Gastroesophageal sphincter (tissue), 4 donors: ENCODE results near the gene SPRED3.

- PRO-cap = no peak
- RAMPAGE, long total RNA, 4 experiments = no peak in any of the 4 experiments
Measured at GRCh38 chr19:38227787-38228387, 3.9 kb upstream of the DPF1 start.

DNA sequence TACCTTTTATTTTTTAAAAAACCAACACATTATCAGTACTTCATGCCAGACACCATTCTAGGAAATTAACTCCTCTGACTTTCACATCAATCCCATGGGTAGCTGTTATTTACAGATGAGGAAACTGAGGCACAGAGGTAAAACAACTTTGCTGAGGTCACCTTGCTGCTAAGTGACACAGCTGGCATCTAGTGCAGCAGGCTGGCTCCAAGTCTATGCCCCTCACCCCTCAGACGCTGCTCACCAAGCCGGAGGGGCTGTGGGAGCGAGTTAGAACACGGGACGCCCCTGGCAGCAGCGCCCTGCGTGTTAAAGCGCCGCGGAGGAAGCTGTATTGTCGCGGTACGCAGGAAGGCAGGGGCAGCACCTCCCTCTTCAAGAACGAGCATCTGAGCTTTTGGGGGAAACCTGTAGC lies 468 bp upstream of the C19orf33 start:
- PRO-cap = no peak
- RAMPAGE, long total RNA, 4 experiments = no peak in any of the 4 experiments

GRCh38 chr19:38333622-38334111 lies 2.0 kb upstream of the CATSPERG start:
- PRO-cap = no peak
- RAMPAGE, long total RNA, 4 experiments = no peak in any of the 4 experiments

GRCh38 chr19:38335487-38335737 lies 218 bp upstream of the CATSPERG start:
- PRO-cap = bidirectional peak, plus-strand start at chr19:38335871, minus-strand start at chr19:38335686
- RAMPAGE, long total RNA, 4 experiments = no peak in any of the 4 experiments

DNA sequence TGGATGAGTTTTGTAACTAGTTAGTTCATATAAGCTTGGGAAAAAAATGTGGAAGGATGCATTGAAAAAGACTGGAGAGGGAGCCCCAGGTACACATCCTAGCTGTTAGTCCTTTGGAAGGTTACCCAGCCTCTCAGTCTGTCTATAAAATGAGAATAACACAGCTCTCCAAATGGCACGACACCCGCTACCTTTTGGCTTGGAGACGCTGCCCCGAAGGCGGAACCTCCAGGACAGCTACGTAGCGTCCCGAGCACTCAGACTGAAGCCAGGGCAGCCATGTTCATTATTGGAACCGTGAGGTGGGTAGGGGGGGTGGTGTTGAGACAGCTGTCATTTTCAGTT lies 204 bp upstream of the PSMD8 start:
- PRO-cap = bidirectional peak, plus-strand start outside the sequence, minus-strand start at position 264 of the sequence
- RAMPAGE, long total RNA, 4 experiments = no peak in any of the 4 experiments

DNA sequence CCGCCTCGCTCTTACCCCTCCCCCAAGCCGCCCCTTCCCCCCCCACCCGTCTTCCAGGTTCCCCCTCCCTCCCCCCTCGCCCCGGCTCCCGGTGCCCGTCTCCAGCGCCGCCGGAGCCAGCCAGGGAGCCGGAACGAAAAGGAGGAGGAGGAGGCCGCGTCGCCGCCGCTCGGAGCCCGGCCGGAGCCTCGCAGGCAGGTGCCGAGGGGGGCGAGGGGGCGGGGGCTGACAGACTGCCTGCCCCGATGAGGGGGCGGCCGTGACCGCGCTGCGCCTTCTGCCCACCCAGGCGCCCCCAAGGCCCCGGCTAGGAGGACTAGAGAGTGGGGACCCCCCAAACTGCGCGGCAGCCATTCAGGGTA lies at the start of gene SPRED3:
Gene SPRED3, plus strand, starts transcription at position 84 of the 362 bp plus-strand sequence.
- PRO-cap = no peak
- RAMPAGE, long total RNA, 4 experiments = no peak in any of the 4 experiments

DNA sequence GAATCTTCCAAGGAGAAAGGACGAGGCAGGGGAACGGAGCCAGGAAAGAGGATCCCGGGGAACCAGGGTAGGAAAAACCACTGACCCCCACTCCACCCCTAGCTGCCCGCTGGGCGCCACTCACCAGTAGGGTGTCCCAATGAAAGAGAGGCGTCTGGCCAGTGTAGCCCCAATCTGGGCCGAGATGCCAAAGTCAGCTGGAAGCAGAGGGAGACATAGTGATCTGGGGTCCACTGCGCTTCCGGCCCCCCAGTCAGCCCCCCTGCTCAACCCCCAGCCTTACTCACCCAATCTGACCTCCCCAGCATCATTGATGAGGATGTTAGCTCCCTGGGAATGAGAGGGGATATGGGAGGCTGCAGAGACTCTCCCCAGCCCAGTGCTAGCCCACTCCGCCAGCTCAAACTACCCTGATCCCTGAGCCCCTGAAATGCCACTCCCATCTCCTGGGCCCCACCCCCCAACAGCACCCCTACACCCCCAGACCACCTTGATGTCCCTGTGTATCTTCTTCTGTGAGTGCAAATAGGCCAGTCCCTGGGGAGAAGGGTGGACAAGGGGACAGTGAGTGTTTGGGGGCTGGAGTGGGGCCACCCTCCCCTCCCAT lies 3.9 kb downstream of the MAP4K1 start:
- PRO-cap = no peak
- RAMPAGE, long total RNA, 4 experiments = no peak in any of the 4 experiments

GRCh38 chr19:38675692-38676047 lies 28.2 kb downstream of the ACTN4 start:
- PRO-cap = no peak
- RAMPAGE, long total RNA, 4 experiments = no peak in any of the 4 experiments

GRCh38 chr19:38680961-38681427 lies 33.5 kb downstream of the ACTN4 start:
- PRO-cap = no peak
- RAMPAGE, long total RNA, 4 experiments = no peak in any of the 4 experiments

DNA sequence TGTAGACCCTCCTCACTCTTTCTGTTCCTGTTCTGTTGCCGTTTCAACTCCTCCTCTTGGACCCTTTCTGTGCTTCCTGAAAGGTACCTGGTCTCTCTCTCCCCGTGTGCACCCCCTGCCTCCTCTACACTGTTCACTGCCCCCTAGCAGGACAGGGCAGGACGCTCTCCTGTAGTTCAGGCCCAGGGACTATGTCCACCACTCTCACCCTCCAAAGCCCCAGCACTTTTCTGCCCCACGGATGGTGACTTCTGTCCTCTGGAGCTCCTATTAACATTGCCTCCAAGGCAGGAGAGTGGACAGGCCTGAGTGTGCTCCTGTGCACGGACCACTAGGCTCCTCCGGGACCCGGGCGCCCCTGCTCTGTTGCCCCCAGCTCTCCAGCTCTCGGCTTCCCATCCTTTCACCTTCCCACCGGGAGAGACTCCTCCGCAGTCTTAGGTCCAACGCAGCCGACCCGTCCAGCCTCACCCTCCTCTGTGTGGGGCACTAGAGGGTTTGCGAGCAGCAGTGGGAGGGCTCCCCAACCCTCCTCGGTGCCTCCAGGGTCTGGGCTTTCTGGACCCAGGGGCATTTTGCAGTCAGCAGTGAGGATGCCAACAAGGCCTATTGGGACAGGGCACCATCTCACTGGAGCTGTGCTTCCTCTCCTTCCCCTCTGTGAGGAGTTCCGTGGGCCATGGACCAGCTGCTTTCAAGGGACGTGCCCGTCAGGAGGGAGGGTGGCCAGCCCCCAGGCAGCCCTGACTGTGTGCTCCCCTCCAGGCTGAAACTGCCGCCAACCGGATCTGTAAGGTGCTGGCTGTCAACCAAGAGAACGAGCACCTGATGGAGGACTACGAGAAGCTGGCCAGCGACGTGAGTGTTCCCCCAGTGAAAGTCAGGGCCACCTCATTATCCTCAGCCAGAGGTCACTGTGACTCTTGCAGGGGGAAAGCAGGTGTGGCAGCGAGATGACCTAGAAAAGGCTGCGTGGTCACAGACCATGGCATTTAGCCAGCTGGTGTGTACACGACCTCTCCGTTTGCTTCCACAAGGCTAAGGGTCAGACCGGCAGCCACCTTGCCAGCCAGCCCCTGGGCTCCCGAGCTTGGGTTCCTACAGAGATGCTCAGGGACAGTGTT lies 30.2 kb downstream of the CAPN12 start:
- PRO-cap = no peak
- RAMPAGE, long total RNA, 4 experiments = no peak in any of the 4 experiments

DNA sequence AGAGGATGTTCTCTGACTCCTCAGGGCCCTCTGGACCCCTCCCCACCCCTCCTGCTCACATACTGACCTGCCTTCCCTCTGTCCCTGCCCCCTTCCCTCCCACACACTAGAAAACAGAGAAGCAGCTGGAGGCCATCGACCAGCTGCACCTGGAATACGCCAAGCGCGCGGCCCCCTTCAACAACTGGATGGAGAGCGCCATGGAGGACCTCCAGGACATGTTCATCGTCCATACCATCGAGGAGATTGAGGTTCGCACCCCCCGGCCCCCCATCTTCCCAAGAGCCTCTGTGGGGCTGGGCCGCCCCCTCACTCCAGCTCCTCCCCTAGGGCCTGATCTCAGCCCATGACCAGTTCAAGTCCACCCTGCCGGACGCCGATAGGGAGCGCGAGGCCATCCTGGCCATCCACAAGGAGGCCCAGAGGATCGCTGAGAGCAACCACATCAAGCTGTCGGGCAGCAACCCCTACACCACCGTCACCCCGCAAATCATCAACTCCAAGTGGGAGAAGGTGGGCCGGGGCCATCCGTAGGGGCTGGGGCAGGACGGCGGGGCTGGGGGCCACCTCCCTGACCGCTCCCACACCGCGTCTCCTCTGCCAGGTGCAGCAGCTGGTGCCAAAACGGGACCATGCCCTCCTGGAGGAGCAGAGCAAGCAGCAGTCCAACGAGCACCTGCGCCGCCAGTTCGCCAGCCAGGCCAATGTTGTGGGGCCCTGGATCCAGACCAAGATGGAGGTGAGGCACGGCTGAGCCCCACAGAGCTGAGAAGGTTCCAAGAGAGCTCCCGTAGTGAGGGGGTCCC lies 20.2 kb downstream of the CAPN12 start:
- PRO-cap = no peak
- RAMPAGE, long total RNA, 4 experiments = start-site peak on the plus strand in 1 of 4 experiments, centred at position 182 of the sequence, 209 reads per replicate

DNA sequence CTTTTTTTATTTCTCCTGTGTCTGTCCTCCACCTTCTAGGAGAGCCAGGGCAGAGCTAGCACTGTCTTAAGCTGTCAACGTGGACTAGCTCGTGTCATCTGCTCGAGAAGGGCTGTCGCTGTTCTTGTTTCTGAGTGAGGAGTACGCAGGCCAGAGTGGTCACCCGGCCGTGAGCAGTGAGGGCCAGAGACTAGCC lies 13.8 kb downstream of the CAPN12 start:
- PRO-cap = no peak
- RAMPAGE, long total RNA, 4 experiments = no peak in any of the 4 experiments

- PRO-cap = no peak
- RAMPAGE, long total RNA, 4 experiments = no peak in any of the 4 experiments
Measured at GRCh38 chr19:38799414-38799833, 10.4 kb downstream of the LGALS7B start.

GRCh38 chr19:38801265-38801645 lies 11.5 kb downstream of the LGALS4 start:
- PRO-cap = no peak
- RAMPAGE, long total RNA, 4 experiments = no peak in any of the 4 experiments

DNA sequence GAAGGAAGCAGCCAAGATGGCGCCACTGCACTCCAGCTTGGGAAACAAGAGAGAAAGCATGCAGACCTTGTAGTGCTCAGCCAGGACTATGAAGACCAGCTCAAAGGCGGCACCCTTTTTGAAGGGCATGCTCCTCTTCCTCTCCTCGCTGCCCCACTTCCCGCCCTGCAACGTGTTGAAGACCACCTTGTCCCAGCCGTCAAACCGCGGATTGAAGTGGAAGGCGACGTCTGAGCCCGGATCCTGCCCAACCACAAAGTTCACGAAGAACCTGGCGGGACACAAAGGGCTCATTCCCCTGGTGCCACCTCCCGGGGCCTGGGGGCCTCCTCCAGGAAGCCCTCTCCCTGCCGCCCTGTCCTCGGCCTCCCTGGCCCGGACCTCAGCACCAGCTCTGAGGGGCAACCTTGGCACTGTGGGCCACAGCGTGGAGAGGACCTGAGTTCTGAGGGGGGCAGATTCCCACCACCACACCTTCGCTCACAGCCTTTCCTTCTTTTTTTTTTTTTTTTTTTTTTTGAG lies 4.0 kb downstream of the LGALS4 start:
- PRO-cap = no peak
- RAMPAGE, long total RNA, 4 experiments = no peak in any of the 4 experiments

GRCh38 chr19:38825820-38826302 lies 5.7 kb downstream of the ECH1 start:
- PRO-cap = no peak
- RAMPAGE, long total RNA, 4 experiments = no peak in any of the 4 experiments

DNA sequence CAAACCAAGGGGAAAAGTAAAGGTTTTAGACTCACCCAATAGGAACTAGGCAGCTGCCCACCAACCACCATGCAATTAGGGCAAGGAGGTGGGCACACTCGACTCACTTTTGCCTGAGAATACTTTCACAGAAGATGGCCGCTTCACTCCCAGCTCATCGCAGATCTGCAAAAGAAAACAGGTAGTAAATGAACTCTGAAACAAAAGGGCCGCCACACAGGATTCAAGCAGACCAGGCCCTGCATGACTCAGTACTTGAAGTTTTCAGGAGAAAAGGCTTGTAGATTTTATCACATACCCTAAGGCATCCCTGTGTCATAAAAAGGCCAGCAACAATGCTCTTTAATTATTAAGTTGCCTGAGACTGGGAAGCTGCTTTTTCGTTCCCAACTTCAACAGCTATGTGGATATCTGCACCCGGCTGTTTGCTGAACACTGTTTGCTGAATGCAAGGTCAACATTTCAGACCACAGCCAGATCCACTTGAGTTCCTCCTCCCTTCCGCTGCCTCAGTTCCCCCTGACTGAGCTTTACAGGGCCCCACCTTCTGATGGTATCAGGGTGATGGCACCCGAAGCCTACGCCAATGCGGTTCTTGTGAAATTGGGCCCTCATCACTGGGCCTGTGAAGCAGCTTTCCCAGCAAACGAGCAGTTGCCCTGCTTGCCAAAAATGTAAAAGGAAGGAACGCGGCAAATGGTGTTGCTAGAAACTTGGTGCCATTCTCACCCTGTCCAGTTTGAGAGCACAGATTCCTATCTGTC lies 6.1 kb upstream of the ECH1 start:
- PRO-cap = no peak
- RAMPAGE, long total RNA, 4 experiments = no peak in any of the 4 experiments

DNA sequence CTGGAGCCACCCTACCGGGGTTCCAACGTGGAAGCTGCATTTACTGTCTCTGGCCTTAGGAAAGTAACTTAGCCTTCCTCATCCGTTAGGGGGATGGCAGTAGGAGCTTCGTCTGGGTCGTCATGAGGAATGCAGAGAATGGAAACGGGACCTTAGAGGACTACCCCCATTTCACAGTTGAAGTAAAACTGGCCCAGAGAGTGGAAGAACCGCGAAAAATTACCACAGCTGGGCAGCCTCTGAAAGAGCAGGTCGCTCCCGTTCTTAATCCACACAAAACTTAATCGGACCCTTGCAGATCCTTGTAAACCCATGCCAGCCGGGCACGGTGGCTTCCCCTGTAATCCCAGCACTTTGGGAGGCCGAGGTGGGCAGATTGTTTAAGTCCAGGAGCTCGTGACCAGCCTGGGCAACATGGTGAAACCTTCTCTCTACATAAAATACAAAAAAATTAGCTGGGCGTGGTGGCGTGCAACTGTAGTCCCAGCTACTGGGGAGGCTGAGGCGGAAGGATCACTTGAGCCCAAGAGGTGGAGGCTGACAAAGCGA lies 3.1 kb upstream of the HNRNPL start:
- PRO-cap = no peak
- RAMPAGE, long total RNA, 4 experiments = no peak in any of the 4 experiments

GRCh38 chr19:38893225-38894356 lies 5.8 kb downstream of the SIRT2 start:
- PRO-cap = no peak
- RAMPAGE, long total RNA, 4 experiments = no peak in any of the 4 experiments

GRCh38 chr19:39045906-39046699 lies 13.8 kb upstream of the FBXO27 start:
- PRO-cap = no peak
- RAMPAGE, long total RNA, 4 experiments = no peak in any of the 4 experiments